Stomach (tissue), 7 donors: ENCODE measurements around a stretch of chr5.

DNA sequence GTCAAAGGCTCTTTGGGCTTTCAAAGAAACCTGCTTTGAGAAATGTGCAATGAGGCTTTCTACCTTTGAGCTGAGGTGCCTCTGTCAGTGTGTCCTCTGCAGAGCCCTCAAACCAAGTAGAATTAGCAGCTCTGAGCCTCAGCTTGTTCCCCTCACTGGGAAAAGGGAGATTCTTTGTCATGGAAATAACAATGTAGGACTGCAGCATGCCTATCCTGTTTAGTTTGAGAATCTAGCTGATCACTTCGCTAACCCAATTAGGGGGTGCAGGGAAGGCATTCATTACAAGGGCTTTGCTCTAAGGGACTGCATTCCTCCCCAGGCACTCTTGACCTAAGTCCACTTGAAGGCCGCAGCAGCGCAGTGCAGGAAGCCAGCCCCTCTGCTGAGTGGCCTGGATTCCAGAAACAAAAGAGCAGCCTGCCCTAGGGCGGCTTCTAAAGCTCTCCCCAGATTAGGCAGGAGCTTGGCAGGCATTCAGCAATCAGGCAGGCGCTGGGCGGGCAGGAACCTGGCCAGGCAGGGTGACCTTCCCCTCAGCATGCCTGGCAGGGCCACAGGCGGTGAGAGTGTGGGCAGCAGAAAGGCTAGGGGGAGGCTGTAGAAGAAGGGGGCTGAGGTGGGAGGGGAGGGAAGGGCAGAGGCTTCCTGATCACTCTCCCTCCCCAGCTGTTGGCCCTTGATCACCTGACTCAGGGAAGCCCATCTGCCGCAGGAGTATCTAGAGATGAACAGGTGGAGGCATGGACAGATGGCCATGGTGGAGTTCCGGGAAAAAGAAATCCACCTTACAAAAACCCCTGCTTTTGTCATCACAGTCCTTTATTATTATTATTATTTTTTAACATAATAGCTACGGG, 24.8 kb downstream of the CCNJL start:
- PRO-cap, result unidirectional peak, minus-strand start at position 330 of the sequence
- RAMPAGE, long total RNA, 5 experiments, result no peak in any of the 5 experiments
- RRBS, result no CpG with 5 or more reads among the region's 10 CpGs

- PRO-cap, result no peak
- RAMPAGE, long total RNA, 5 experiments, result no peak in any of the 5 experiments
- RRBS, result no CpG with 5 or more reads among the region's 8 CpGs
Measured at GRCh38 chr5:160311429-160311752, 973 bp downstream of the CCNJL start.

DNA sequence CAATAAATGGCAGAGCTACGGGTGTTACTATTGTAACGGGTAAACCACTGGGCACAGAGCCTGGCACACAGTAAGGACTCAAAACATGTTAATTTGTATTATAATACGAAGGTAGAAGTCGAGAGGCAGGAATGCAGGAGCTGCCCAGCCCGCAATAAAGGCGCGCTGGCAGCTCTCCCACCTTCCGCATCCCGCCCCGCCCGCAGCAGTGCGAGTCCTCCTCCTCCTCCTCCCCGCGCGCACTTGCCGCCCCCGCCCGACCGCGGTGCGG, 259 bp downstream of the C1QTNF2 start:
- PRO-cap, result no peak
- RAMPAGE, long total RNA, 5 experiments, result no peak in any of the 5 experiments
- RRBS, result no CpG with 5 or more reads among the region's 21 CpGs

- PRO-cap, result no peak
- RAMPAGE, long total RNA, 5 experiments, result no peak in any of the 5 experiments
- RRBS, result no CpG with 5 or more reads among the region's 15 CpGs
Measured at GRCh38 chr5:160417680-160418402, 1.0 kb downstream of the SLU7 start.

GRCh38 chr5:160657917-160658557, 194.0 kb downstream of the ATP10B start:
- PRO-cap, result no peak
- RAMPAGE, long total RNA, 5 experiments, result no peak in any of the 5 experiments
- RRBS, result no CpG with 5 or more reads among the region's 3 CpGs

DNA sequence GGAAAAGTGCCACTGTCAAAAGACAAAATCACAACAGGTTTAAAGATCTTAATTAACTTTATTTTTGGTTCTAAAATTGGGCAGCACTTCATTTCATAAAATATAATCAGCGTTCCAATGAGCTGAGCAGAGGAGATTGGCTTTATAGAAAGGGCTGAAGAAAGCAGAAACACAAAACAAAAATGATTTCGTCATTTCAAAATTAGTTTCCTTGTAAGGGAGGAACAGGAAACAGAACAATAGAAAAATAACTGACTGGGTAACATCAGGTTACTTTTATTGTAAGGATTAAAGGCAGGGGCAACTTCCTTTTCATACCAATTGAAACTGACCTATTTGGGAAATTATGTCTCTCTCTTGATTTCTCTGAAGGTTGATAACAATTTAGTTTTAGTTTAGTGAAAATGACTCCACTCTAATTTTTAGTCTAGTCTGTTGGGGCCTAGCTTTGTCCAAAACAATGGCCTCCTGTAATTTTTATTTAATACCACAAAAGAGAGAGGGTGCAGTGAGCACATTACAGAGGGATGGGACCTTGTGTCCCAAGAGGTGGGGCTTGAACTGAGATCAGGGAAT, 157.1 kb downstream of the ATP10B start:
- PRO-cap, result no peak
- RAMPAGE, long total RNA, 5 experiments, result no peak in any of the 5 experiments
- RRBS, result no CpG with 5 or more reads among the region's 2 CpGs

GRCh38 chr5:160848814-160849089, 3.3 kb downstream of the ATP10B start:
- PRO-cap, result no peak
- RAMPAGE, long total RNA, 5 experiments, result no peak in any of the 5 experiments
- RRBS, result no CpG with 5 or more reads among the region's 4 CpGs

DNA sequence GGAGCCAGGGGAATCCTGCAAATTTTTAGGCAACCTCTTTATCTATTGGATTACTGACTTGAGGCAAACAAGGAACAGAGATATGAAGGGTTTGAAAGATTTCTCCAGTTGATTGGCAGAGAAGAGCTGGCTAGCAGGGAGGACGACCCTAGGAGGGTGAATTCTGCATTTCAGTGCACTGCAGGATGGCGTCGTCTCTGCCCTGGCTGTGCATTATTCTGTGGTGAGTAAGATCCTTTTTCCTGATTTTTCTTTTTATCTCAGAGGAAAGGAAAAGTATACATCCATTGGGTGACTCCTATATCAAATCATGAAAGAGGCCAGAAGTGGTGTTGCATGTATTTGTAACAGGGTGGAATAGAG, 265 bp downstream of the GABRA6 start:
- PRO-cap, result no peak
- RAMPAGE, long total RNA, 5 experiments, result no peak in any of the 5 experiments
- RRBS, result no CpG with 5 or more reads among the region's 3 CpGs

DNA sequence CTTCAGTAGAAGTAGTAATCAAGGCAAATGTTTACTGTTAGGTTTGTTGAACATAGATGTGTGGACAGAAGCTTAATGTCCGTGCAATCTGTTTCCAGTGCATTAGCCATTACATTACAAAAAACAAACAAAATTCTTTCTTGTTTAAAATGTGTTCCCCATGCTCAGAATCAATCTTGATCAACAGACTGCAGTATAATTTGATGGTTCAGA, 283.9 kb upstream of the CCNG1 start:
- PRO-cap, result no peak
- RAMPAGE, long total RNA, 5 experiments, result no peak in any of the 5 experiments
- RRBS, result no CpG with 5 or more reads among the region's 1 CpG

- PRO-cap, result no peak
- RAMPAGE, long total RNA, 5 experiments, result no peak in any of the 5 experiments
- RRBS, result no CpG with 5 or more reads among the region's 3 CpGs
Measured at GRCh38 chr5:163443817-163444818, 6.7 kb downstream of the CCNG1 start.

- PRO-cap, result no peak
- RAMPAGE, long total RNA, 5 experiments, result no peak in any of the 5 experiments
- RRBS, result no CpG with 5 or more reads among the region's 7 CpGs
Measured at GRCh38 chr5:163914927-163915405, 409.5 kb downstream of the MAT2B start.

DNA sequence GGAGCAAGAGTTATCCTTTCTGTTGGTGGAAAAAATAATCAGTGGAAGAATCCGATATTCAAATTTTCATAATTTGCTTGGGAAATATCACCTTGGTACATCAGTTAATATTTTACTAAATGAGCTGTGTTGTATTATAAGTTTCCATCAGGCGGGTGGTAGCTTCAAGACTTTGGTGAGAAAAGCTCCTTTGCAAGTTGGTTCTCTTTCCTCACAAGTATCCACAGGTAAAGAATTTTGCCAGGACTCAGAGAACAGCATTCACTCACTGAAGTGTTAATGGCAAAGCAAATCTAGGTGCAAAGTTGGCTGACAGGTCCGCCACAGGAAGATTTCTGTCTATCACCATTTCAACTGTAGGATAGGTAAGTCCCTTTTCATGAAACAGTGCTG, 436.0 kb downstream of the TENM2 start:
- PRO-cap, result no peak
- RAMPAGE, long total RNA, 5 experiments, result no peak in any of the 5 experiments
- RRBS, result no CpG with 5 or more reads among the region's 3 CpGs

DNA sequence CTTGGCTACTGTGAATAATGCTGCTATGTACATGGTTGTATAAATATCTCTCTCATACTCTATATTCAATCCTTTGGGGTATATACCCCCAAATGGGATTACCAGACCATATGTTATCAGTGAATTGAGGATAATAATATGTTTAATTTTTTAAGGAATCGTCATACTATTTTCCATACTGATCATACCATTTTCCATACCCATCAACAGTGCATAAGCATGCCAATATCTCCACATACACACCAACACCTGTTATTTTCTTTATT, 480.5 kb downstream of the TENM2 start:
- PRO-cap, result no peak
- RAMPAGE, long total RNA, 5 experiments, result no peak in any of the 5 experiments
- RRBS, result no CpG with 5 or more reads among the region's 1 CpG

DNA sequence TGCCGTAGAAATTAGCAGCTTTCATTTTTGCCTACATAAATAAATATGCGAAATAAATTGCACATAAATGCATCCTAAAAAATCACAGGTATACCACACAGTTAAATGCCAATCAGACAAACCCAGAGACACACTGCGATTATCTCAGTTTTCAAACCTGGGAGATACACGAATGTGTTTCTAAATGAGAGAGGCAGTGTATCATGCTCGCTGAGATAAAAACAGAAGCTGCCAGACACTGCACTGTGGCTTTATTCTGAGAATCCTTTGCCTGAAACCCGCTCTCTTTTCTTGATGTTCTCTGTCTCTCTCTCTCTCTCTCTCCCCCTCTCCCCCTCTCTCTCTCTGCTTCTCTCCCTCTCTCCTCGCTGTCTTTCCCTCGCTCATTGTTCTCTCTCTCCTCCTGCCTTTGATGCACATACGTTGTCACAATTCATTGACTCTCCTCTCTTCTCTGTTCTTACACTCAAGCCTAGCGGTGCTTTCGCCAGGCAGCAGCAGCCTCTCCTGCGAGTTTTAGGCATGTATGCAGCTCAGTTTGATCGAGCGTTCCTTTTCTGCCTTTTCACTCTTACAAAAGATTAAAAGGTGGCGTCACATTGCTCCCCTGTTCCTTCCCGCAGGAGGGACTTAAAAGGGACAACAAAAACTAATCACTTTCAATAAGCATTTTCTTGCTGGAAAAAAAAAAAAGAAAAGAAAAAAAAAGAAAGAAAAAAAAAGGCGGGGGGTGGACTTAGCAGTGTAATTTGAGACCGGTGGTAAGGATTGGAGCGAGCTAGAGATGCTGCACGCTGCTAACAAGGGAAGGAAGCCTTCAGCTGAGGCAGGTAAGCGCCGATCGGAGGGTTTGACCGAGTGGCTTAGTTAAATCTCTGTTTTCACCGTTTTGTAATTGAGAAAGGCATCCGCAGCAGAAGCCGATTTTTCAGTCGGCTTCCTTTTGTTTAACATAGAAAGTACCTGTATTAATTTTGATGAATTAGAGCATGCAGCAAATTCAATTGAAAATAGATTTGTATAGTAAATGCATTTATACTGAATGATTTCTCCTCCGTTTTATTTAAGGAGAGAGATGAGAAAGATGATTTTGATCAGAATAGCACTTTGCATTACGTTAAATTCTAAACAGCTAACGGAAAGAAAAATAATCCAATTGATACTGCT, 594.8 kb downstream of the TENM2 start:
- PRO-cap, result no peak
- RAMPAGE, long total RNA, 5 experiments, result no peak in any of the 5 experiments
- RRBS, result no CpG with 5 or more reads among the region's 31 CpGs

DNA sequence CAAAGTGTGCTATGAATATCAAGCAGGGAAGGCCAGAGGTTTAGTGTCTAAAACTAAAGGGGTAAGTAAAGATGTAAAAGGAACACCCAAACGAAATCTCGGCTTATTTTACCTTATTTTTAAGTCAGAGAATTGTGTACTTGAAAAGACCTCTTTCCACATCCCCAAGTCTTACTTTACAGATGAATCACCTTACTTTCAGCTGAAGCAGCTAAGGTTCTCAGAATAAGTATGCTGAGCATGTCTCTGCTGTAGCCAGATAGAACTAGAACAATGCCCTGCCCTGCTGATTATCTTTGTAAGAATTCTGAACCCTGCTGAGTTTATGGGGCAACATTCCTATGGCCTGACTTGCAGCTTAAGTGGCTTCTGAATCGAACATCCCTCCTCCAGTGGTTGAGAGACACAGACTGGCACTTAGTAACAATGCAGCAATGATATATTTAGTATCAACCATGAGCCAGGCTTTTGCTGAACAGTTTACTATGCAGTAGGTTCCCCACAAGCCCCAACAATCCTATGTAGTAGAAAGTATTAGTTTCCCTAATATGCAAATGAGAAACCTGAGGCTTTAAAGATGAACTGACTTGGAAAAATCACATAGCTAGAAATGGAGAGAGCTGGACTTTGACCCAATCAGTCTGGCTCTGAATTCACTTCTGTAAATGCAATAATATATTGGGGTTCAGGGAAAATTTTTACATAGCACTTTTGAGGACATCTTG, 592.0 kb upstream of the WWC1 start:
- PRO-cap, result no peak
- RAMPAGE, long total RNA, 5 experiments, result no peak in any of the 5 experiments
- RRBS, result no CpG with 5 or more reads among the region's 3 CpGs

DNA sequence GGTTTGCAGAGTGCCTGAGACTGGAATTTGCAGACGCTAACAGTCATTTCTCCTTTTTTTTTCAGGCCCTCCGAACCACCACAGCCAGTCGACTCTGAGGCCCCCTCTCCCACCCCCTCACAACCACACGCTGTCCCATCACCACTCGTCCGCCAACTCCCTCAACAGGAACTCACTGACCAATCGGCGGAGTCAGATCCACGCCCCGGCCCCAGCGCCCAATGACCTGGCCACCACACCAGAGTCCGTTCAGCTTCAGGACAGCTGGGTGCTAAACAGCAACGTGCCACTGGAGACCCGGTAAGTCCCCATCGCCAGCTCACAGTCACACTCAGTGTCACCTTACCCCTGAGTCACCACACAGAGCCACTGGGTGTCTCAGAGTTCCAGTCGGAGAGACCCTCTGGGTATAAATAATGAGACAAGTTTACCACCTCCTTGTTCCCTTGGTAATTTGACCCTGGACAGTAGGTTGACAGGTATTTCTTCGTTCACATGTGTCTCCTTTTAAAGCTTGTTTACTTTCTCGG, 338.9 kb upstream of the WWC1 start:
- PRO-cap, result no peak
- RAMPAGE, long total RNA, 5 experiments, result no peak in any of the 5 experiments
- RRBS, result 58% methylated on average over 4 of the region's 18 CpGs

DNA sequence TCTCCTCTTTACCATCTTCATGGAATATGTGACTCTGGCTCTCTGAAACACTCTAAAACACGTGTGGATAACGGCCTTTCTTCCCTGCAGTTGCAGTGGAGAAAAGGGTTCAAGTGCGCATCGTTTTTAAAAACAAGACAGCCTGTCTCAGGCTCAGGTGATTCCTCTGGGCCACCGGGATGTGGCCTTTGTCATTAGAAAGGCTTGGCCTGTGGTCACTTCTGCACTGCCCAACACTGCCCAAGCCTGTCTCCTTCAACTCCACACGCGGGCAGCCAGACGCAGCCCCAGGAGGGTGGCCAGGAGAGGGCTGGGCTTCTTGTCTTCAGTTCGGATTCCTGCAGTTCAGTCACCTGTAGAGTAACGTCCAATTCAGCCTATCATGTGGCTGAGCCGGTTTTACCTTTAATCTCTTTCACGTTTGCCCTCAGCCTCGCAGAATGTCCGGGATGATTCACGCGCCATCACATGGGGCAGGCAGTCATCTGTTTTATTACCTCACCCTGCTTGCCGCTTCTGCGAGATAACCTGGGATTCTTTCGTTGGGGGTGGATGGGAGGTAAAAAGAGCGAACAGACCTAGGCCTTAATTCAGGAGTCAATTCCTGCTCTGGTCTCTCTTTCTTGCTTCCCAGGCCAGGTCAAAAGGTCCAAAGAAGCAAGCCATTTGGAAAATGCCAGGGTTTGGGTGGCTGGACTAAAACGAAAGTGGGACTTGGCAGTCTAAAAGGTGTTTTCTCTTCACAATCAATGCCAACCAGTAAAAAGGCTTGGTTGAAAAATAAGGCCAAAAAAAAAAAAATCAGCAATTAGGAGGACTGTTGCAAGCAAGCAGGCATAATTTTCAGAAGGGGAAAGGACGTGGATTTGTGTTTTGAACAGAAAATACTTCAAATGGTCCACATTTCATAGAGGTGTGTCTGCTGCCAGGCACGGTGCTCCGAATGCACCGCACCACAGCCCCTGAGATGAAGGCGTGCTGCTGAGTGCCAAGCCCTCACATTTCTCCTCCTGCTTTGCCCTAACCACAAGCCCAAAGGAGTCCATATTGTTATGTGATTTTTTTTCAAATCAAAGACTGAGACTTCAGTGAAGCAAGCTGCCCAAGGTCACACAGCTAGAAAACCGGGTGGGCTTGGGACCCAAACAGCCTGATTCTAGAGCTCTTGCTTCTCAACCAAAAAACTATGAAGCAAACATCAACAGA, 2.9 kb upstream of the WWC1 start:
- PRO-cap, result unidirectional peak, plus-strand start at position 542 of the sequence
- RAMPAGE, long total RNA, 5 experiments, result no peak in any of the 5 experiments
- RRBS, result no CpG with 5 or more reads among the region's 27 CpGs

GRCh38 chr5:168292289-168292718, 859 bp downstream of the WWC1 start:
- PRO-cap, result no peak
- RAMPAGE, long total RNA, 5 experiments, result start-site peak on the plus strand in 2 of 5 experiments, at chr5:168292310-168292540 at its widest, 5 to 6 reads per replicate
- RRBS, result 5% methylated on average over 20 of the region's 27 CpGs

DNA sequence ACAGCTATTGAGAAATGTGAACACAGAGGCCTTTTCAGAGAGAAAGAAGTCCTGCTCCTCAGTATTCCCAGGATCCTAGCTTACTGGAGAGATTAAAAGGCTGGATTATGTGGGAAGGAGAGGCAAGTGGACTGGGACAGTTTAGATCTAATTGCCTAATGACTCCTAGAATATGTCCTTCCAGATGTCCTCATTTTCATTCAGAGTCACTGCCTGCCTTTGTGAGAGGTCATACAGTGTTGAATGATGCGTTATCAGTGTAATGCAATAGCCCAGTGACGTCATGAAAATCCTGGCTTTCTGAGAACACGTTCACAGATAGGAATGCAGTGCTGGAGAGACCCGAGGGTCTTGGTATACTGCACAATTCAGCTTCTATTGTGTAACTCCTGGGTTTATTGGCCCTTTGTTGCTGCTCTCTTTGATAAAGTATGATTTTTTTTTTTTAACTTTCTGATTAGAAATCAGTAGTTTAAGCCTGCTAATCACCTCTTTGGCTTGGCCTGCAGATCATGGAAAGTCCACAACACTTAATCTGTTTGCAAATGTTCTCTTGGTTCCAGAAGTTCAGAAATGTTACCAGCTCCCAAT, 26.3 kb downstream of the WWC1 start:
- PRO-cap, result unidirectional peak, minus-strand start at position 202 of the sequence
- RAMPAGE, long total RNA, 5 experiments, result no peak in any of the 5 experiments
- RRBS, result no CpG with 5 or more reads among the region's 4 CpGs

DNA sequence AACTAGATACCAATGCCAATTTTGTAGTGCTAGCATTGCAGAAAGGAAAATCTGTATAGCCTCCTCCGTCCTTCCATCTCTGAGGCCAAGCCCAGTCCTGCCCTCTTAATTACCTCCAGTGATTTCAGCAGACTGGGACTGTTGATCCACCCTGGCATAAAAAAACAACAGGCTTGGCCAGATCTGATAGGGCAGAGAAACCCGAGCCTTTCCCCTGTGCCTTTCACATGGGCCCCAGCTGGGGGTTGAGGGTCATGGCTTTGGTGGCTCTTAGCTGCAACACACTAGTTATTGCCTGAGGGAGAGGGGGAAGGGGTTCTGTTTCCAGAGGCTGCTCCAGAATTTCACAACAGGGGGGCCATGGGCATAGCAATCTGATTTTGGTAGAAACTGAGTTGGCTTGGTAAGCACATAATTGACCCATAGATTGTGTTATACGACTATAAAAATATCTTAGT, 21.2 kb upstream of the PANK3 start:
- PRO-cap, result no peak
- RAMPAGE, long total RNA, 5 experiments, result no peak in any of the 5 experiments
- RRBS, result no CpG with 5 or more reads among the region's 3 CpGs